Lower leg skin (tissue), 2 donors: ENCODE measurements around a stretch of chr2.

DNA sequence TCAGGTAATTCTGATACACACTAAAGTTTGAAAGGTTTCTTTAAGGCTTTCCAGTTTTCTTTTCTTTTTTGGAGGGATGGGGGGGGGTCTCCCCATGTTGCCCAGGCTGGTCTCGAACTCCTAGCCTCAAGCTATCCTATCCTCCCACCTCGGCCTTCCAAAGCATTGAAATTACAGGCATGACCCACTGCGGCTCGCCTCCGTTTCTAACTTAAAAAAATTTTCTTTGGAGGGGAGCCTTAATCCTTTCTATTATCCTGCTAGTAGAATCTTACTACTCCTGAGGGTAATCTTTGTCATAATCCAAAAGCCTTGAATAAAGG, 910 bp upstream of the ACTR3 start:
- PRO-cap = no peak
- RAMPAGE, long total RNA, 2 experiments = no peak in any of the 2 experiments

- PRO-cap = no peak
- RAMPAGE, long total RNA, 2 experiments = no peak in any of the 2 experiments
Observed at GRCh38 chr2:115980641-115981052, 1538.2 kb downstream of the DPP10 start.

- PRO-cap = no peak
- RAMPAGE, long total RNA, 2 experiments = no peak in any of the 2 experiments
Observed at GRCh38 chr2:117718859-117719149, 95.7 kb upstream of the DDX18 start.

- PRO-cap = no peak
- RAMPAGE, long total RNA, 2 experiments = start-site peak on the minus strand in 1 of 2 experiments, at chr2:117969053-117969158 at its widest, 5 reads per replicate
Observed at GRCh38 chr2:117968627-117969296, 45.1 kb downstream of the CCDC93 start.

DNA sequence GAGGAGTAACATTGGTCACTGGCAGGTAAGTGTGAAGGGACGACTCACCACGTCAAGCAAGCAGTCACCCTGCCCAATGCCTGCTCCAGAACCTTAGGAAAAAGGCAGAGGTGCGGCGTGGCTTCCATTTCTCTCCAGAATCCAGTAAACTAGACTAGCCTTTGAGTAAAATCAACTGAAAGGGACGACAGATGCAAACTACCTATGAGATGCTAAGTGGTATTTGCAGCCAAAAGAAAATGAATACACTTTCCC, 1.0 kb downstream of the CCDC93 start:
- PRO-cap = no peak
- RAMPAGE, long total RNA, 2 experiments = no peak in any of the 2 experiments

GRCh38 chr2:118146193-118147075, 58.2 kb downstream of the INSIG2 start:
- PRO-cap = no peak
- RAMPAGE, long total RNA, 2 experiments = no peak in any of the 2 experiments

GRCh38 chr2:118604271-118604878, 243.1 kb downstream of the EN1 start:
- PRO-cap = no peak
- RAMPAGE, long total RNA, 2 experiments = no peak in any of the 2 experiments

- PRO-cap = bidirectional peak, plus-strand start at chr2:118971005, minus-strand start at chr2:118970807
- RAMPAGE, long total RNA, 2 experiments = no peak in any of the 2 experiments
Observed at GRCh38 chr2:118970577-118971326, 28.8 kb downstream of the MARCO start.

DNA sequence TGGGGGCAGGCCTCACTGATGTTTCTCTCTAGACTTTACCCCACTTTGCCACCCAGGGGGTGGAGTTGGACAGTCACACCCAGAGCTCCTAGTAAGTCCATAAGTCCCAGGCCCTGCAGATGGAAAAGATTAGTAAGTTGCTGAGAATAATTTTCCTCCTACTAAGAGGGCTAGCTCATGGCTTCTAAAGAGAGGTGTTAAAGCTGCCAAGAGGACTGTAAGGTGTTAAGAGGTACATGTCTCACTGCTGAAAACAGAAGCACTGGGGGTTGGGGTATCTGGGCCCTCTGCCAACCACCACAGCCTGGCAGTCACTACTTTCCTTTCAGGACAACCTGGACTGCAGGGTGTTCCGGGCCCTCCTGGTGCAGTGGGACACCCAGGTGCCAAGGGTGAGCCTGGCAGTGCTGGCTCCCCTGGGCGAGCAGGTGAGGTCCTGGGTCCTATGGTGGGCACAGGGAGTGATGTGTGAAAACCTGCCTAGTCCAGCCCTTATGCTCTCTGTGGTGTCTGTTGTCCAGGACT, 39.9 kb downstream of the MARCO start:
- PRO-cap = no peak
- RAMPAGE, long total RNA, 2 experiments = no peak in any of the 2 experiments

DNA sequence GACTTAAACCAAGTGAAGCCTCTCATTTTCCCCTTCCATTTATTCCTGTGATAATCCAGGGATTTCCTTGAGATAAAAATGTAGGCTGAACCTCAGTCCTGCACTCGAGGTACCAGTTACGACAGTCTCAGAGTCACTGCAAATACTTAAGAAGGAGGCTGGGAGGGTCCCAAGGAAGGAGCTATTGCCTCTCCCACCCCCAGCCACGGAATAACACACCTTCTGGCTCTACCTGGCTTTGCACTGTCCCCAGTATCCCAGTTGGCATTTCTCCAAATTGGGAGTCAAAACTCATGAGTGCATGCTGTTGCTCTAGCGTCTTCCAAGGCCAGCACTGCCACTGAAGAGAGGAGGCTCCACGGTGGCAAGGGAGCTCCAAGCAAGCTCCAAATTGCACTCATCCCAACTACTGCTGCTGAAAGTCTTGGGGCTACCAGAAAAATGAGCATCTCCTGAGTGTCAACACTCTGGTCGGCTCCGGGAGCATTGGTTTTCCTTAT, 1.7 kb downstream of the SCTR start:
- PRO-cap = no peak
- RAMPAGE, long total RNA, 2 experiments = no peak in any of the 2 experiments

DNA sequence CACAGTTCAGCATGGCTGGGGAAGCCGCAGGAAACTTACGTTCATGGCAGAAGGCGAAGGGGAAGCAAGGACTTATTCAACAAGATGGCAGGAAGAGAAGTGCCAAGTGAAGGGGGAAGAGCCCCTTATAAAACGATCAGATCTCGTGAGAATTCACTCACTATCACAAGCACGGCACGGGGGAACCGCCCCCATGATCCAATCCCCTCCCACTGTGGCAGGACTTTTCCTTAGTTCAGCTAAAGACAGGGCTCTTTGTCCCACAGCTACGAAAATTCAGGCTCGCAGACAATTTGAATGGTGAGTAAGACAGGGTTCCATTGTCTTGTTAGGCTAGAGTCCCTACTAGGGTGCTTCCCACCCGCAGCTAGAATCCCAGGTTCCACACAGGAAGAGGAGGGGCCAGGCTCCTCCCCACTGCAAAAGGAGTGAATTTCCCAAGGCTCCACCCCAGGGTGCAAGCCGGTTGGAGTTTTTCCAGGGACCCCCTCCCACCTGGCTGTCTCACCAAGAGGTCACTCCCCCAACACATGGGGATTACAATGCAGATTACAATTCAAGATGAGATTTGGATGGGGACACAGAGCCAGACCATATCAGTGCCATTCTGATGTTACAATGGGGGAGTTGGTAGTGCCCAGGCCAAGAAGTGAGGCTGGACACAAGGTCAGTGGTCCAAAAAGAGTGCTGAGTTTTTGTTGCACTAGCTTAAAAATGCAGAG, 20.3 kb downstream of the TMEM177 start:
- PRO-cap = no peak
- RAMPAGE, long total RNA, 2 experiments = no peak in any of the 2 experiments

GRCh38 chr2:119853831-119854293, 94.1 kb downstream of the PTPN4 start:
- PRO-cap = no peak
- RAMPAGE, long total RNA, 2 experiments = no peak in any of the 2 experiments

- PRO-cap = no peak
- RAMPAGE, long total RNA, 2 experiments = no peak in any of the 2 experiments
Observed at GRCh38 chr2:120205815-120206664, 17.2 kb downstream of the TMEM185B start.

GRCh38 chr2:120209987-120210609, 13.1 kb downstream of the TMEM185B start:
- PRO-cap = no peak
- RAMPAGE, long total RNA, 2 experiments = no peak in any of the 2 experiments

- PRO-cap = no peak
- RAMPAGE, long total RNA, 2 experiments = no peak in any of the 2 experiments
Observed at GRCh38 chr2:120233050-120233415, 9.8 kb upstream of the TMEM185B start.

DNA sequence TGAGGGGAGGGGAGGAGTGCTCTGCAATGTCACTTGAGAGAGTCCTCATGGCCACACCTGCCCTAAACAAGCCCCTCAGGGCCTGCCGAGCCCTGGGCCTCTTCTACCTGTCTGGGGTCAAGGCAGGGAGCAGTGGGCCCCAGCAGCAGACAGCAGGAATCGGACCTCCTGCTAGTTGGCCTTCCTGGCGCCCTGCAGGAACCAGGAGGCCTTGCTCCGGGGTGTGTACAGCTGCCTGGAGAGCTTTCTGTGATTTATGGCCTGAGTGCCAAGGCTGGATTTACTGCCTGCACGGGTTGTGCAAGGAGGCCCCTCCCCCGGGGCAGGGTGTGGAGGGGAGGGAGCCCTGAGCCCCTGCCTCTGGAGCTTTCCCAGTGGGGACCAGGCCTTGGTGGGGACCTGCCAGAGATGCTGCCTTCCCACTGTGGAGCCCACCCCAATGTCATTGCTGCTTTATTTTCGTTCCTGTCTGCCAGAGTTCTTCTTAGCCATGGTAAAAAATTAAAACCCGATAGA, 7.2 kb upstream of the RALB start:
- PRO-cap = no peak
- RAMPAGE, long total RNA, 2 experiments = no peak in any of the 2 experiments

GRCh38 chr2:120252244-120252750, 355 bp upstream of the RALB start:
- PRO-cap = bidirectional peak, plus-strand start at chr2:120252958, minus-strand start at chr2:120252590
- RAMPAGE, long total RNA, 2 experiments = no peak in any of the 2 experiments

DNA sequence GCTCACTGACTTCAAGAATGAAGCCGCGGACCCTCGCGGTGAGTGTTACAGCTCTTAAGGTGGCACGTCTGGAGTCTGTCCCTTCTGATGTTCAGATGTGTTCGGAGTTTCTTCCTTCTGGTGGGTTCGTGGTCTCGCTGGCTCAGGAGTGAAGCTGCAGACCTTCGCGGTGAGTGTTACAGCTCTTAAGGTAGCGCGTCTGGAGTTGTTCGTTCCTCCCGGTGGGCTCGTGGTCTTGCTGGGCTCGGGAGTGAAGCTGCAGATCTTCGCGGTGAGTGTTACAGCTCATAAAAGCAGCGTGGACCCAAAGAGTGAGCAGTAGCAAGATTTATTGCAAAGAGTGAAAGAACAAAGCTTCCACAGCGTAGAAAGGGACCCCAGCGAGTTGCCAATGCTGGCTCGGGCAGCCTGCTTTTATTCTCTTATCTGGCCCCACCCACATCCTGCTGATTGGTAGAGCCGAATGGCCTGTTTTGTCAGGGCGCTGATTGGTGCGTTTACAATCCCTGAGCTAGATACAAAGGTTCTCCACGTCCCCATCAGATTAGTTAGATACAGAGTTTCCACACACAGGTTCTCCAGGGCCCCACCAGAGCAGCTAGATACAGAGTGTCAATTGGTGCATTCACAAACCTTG, 6.3 kb downstream of the RALB start:
- PRO-cap = no peak
- RAMPAGE, long total RNA, 2 experiments = no peak in any of the 2 experiments

- PRO-cap = no peak
- RAMPAGE, long total RNA, 2 experiments = no peak in any of the 2 experiments
Observed at GRCh38 chr2:120322975-120323569, 22.9 kb upstream of the INHBB start.

GRCh38 chr2:120348230-120348661, 2.3 kb downstream of the INHBB start:
- PRO-cap = no peak
- RAMPAGE, long total RNA, 2 experiments = no peak in any of the 2 experiments